HCT116 (cell line): ENCODE measurements around a stretch of chr11.

DNA sequence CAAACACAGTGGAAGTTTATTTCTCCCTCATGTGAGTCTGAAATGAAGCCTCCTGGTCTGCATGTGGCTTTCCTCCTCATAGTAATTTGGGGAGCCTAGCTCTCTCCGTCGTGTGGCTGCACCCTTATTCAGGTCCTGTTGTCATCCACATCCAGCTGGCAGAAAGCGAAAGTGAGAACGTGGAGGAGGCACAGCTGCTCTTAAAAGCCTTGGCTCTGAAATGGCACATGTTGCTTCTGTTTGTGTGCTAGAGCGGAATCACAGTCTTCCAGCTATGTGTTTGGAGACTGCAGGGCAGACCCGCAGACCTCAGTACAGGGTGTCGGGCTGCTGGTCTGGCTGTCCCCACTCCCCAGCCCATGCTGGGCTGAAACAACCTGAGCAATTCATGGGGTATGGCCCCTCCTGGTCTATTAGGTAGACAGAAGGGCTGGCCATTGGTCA is 50.4 kb downstream of the C11orf96 start:
- RRBS = no CpG with 5 or more reads among the region's 7 CpGs

- RRBS = 96% methylated on average over 6 of the region's 69 CpGs
These were observed 6.3 kb upstream of the ALX4 start for GRCh38 chr11:44316023-44316842.

DNA sequence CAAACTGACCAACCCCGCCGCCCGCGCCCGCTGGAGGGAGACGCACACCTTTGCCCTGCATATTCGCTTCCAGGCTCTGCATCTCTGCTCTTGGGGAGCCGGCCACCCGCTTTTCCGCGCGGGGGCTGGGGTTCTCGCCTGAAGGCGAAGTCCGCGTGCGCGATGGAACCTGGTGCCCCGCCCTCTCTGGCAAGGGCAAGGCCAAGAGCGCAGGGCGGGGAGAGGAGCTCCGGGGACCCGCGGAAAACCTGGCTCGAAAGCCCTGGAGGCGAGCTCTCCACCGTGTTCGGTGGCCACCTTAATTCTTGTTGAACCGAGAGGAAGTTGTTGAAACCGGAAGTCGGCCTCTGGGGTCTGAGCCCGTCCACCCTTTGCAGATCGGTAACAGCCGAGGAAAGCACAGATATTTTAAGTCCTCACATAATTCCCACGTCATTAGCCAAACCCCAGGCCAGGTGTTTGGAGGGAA is 6.9 kb upstream of the ALX4 start:
- RRBS = 83% methylated on average over 6 of the region's 35 CpGs

DNA sequence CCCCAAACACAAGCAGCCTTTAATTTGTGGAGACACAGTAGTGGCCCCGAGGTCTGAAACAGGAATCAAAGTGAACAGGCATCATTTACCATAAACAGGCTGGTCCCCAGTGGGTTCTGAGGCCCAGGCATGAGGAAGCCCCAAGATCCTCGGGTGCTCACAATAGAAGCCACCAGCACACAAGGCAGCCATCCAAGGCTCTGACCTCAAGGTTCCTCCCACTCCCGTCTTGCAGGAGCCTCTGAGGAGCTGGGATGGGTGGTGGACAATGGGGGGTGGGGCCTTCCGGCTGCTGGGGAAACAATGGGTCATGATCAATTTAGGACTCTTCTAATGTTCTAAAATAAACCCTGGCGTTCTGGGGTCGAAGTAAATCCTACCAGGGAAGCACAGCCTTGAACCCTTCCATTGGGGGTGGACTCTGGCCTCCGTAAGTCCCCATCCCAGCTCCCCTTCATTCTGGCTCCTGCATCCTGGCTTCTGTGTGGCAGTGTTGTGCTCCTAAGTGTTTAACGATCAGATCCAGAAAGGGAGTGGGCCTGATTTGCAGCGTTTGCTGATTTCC is 114.9 kb upstream of the CD82 start:
- RRBS = no CpG with 5 or more reads among the region's 9 CpGs

DNA sequence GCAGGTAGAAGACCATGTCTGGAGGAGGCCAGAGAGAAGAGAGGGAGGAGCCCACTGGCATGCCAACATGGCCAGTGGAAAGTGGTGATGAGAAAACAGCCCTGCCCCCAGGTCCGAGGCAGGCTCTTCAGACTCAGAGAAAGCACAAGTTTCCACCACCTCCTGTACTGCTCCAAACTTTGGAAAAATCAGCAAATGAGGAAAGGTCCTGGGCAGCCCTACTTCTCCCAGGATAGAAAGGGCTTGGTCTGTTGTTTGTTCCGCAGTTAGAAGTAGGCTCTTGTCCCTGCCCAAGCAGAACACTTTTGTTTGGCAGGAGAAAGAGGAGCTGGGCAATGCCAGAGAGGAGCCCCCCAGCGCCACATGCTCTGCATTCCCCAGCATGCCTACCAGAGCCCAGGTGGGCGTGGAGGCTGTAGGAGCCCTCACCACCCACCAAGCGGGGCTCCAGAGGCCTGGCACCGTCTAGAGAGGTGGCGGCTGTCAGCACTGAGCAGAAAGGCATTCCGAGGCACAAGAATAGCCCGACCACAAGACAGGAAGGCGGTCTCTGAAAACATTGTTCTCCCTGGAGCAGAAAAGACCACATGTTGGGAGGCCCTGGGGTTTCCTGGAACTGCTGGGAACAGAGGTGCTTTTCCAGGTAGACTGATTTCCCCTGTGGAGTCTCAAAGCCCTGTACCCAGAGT is 90.3 kb upstream of the CD82 start:
- RRBS = no CpG with 5 or more reads among the region's 10 CpGs

DNA sequence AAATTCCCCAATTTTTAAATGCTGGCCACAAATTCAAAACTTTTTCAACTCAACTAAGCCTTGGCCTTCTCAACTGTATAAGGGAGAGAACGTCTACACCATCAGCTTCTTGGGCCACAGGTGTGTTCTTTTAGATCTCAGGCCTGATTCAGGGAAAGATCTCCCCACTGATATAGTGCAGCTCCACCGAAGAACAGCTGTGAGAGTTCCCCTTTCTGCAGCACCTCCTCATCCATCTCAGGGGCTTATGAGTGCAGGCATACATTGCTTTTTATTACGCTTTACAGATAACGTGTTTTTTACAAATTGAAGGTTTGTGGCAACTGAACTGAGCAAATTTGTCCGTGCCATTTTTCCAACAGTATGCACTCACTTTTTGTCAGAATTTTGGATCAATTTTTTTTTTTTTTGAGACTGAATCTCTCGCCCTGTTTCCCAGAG is 8.0 kb upstream of the CD82 start:
- RRBS = no CpG with 5 or more reads among the region's 6 CpGs

DNA sequence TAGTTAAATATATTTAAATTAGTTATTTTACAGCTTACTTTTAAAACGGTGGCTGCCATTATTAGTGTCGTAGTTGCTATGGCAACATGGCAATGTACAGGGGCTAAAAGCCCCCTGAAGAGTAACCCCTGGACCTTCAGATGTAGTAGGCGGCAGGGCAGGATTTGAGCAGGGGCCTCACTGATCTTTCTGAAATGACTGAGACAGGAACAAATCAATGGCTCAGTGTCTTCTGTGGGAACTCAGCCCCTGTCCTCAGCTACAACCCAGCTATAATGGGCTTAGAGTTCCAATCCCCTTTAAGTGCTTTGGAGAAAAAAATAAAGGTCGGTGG is 6.3 kb upstream of the CD82 start:
- RRBS = no CpG with 5 or more reads among the region's 4 CpGs

GRCh38 chr11:44609050-44609959 is 43.8 kb downstream of the CD82 start:
- RRBS = no CpG with 5 or more reads among the region's 13 CpGs

GRCh38 chr11:44731957-44732552 is 5.3 kb downstream of the TSPAN18 start:
- RRBS = 70% methylated on average over 3 of the region's 11 CpGs

DNA sequence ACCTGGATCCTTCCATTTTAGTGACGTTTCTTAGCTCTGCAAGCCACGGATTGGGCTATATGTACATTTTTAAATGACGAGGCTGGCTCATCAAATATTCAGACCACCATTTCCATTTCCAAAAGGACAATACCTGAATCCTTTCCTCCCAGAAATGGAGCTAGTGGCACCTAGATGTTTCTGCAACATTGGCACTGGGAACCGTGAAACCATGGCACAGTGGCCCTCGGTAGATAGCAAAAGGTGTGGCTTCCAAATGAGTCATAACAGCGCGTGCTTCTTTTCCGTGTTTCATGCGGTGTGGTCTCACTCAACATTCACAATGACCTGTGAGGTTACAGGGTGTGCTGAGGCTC is 67.5 kb downstream of the TP53I11 start:
- RRBS = no CpG with 5 or more reads among the region's 9 CpGs

DNA sequence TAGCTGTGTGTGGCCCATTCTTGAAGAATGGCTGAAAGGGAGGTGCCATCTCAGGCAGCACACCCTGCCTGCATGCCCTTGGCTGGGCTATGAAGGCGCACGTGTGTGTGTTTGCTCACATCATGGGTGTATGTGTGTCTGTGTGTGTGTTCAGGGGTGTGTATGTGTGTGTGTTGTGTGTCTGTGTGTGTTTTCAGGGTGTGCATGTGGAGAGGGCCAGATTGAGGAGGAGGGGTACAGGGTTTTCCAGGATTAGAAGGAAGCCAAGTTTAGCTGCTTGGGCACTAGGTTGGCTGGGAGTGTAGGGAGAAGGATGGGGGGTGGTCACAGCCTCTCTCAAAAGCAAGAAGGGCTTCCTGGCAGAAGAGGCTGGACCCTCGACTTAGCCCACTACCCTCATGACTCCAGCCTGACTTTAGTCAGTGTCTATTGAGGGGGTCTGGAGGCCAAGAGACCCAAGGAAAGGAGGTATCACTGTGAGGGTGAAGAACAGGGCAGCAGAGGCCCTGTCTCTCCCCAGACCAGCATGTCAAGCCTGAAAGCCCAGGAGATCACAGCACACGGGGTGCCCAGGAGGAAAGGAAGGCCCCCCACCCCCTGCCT is 16.4 kb downstream of the TP53I11 start:
- RRBS = no CpG with 5 or more reads among the region's 4 CpGs

GRCh38 chr11:45021594-45022449 is 71.1 kb upstream of the TP53I11 start:
- RRBS = no CpG with 5 or more reads among the region's 16 CpGs

DNA sequence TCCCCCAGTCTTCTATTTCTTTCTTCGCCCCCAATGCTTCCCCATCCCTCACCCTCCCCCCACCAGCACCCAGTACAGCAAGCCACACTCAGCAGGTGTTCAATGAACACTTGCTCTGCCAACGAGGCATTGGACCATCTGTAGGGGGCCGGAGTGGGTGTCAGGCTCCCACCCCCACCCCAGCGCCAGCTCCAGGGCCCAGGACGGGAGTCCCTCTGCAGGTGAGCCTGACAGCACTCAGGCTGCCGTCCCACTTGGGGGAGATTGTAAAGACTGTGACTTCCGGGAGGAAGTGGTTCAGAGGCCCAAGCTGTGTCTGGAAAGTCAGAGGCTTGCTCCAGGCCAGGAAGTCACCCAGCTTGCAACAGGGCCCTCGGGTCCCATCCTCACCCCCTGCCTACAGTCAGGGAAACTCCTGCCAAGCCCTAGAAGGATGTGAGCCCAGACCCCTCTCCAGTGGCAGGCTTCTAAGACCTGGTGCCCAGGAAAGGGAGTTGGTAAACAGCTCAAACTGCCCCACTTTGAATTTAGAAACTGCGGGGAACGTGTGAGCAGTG is 66.3 kb upstream of the PRDM11 start:
- RRBS = no CpG with 5 or more reads among the region's 10 CpGs

GRCh38 chr11:45157979-45158684 is 11.7 kb downstream of the PRDM11 start:
- RRBS = no CpG with 5 or more reads among the region's 9 CpGs

GRCh38 chr11:45182742-45183737 is 36.6 kb downstream of the PRDM11 start:
- RRBS = no CpG with 5 or more reads among the region's 18 CpGs

- RRBS = no CpG with 5 or more reads among the region's 8 CpGs
These were observed 4.1 kb downstream of the SYT13 start for GRCh38 chr11:45281912-45282546.

GRCh38 chr11:45665893-45666257 is 453 bp upstream of the CHST1 start:
- RRBS = 20% methylated on average over 2 of the region's 13 CpGs

DNA sequence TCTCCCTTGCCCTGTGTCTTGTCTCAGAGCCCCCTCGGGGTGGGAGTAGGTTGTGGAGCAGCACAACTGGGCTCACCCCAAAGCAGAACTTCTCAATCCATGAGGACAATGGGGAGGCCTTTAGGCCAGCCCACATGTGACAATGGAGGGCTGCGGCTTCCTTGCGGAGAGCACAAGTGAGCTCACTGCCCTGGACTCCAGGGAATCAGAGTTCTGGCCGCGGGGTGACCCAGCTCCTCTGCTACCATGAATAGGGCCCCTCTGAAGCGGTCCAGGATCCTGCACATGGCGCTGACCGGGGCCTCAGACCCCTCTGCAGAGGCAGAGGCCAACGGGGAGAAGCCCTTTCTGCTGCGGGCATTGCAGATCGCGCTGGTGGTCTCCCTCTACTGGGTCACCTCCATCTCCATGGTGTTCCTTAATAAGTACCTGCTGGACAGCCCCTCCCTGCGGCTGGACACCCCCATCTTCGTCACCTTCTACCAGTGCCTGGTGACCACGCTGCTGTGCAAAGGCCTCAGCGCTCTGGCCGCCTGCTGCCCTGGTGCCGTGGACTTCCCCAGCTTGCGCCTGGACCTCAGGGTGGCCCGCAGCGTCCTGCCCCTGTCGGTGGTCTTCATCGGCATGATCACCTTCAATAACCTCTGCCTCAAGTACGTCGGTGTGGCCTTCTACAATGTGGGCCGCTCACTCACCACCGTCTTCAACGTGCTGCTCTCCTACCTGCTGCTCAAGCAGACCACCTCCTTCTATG is 784 bp downstream of the SLC35C1 start:
- RRBS = no CpG with 5 or more reads among the region's 28 CpGs

DNA sequence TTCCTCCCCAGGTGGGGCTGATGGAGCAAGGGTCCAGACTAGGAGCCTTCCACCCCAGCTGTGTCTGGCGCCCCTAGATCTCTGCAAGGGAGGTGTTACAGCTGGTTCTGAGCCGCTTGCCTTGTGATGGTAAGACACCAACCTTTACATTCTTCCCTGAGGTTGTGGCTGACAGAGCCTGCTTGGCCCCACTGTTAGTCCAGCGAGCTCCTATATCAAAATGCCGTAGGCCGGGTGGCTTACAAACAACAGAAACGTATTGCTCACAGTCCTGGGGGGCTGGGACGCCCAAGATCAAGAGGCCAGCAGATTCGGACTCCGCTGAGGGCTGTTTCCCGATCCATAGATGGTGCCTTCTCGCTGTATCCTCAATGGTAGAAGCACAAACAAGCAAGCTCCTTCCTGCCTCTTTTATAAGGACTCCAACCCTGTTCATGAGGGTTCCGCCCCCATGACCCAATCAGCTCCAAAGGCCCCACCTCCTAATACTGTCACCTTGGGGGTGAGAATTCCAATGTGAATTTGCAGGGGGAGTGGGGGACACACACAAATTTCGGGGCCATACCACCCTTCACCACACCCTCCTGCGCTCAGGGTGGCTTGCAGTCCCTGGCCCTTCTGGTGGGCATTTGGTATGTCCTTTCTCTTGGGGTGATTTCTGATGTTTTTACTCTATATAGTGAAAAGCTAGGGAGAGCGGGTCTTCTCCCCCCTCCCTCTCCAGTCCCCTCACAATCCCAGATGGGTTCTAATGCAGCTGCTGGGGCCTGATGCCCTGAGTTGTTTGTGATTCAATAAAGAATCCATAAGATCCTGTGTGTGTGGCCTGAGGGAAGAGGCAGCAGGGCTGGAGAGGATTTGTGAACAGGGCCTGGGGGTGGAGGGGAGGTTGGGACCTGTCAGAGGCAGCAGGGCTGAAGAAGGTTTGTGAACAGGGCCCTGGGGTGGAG is 7.5 kb downstream of the SLC35C1 start:
- RRBS = no CpG with 5 or more reads among the region's 15 CpGs

GRCh38 chr11:45860615-45861252 is 13.5 kb downstream of the CRY2 start:
- RRBS = no CpG with 5 or more reads among the region's 10 CpGs